Keratinocyte (primary cell): ENCODE measurements around a stretch of chr17.

GRCh38 chr17:215358-216055 lies 34.1 kb upstream of the DOC2B start:
CAGE:
- cytosol, long polyA minus RNA = no peak
- cytosol, long polyA plus RNA = no peak
- long polyA plus RNA = no peak
- nucleus, long polyA minus RNA = no peak
- nucleus, long polyA plus RNA = no peak

DNA sequence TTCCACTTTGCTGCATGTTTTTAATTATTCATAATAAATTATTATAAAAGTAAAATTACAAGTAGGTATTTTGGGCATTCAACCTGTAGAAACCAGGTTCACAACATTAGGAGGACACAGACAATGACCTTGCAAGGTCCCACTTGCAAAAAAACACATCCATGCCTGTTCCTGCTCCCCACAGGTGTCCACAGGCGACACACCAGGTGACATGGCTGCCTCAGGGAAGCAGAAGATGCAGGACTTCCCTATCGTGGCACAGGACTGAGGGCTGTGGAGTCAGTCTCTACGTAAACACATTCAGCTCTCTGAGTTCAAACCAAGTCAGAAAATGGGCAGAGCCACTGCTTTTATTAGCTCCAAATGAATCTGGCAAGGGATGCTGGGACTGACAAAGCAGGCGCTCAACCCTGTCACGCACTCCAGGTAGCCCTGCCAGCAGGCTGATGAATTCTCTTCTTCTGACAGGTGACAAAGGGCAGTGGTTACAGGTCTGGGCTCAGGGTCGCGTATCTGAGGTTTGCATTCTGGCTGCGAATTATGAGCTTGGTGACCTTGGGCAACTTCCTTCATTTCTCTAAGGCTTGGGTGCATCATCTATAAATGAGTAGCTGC lies 9.5 kb downstream of the RPH3AL start:
CAGE:
- cytosol, long polyA minus RNA = no peak
- cytosol, long polyA plus RNA = no peak
- long polyA plus RNA = no peak
- nucleus, long polyA minus RNA = no peak
- nucleus, long polyA plus RNA = no peak

GRCh38 chr17:418350-418697 lies 8.2 kb downstream of the C17orf97 start:
CAGE:
- cytosol, long polyA minus RNA = no peak
- cytosol, long polyA plus RNA = no peak
- long polyA plus RNA = no peak
- nucleus, long polyA minus RNA = no peak
- nucleus, long polyA plus RNA = no peak

CAGE:
- cytosol, long polyA minus RNA = no peak
- cytosol, long polyA plus RNA = no peak
- long polyA plus RNA = no peak
- nucleus, long polyA minus RNA = no peak
- nucleus, long polyA plus RNA = no peak
Observed at GRCh38 chr17:423219-423477, 13.0 kb downstream of the C17orf97 start.

GRCh38 chr17:751110-751951 lies 733 bp downstream of the GEMIN4 start:
CAGE:
- cytosol, long polyA minus RNA = no peak
- cytosol, long polyA plus RNA = no peak
- long polyA plus RNA = no peak
- nucleus, long polyA minus RNA = no peak
- nucleus, long polyA plus RNA = no peak

DNA sequence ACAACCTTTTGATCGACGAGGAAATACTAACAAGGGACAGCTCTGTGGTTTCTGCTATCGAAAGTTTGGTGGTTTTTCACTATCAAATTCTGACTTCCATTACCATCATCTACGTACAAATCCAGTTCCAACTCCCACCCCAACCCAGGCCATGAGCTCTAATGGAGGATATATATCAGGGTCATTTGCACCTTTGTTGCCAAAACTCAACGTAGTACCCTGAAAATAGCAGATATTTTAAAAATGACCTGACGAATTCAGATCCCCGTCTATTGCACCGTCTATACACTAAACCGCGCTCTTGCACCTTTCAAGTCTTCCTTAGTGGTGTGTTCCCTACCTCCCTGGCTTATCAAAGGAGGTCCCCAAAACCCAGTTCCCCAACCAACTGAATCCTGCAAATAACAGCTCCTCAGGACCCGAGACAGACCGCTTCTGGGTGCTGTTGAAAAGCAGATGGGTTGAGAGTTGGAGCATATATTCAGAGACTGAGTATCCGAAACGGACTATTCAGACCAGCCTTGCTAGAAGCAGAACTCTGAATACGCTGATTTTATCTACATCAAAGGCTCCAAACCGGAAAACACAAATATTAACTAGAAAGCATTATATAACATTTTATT lies 732 bp downstream of the GLOD4 start:
CAGE:
- cytosol, long polyA minus RNA = no peak
- cytosol, long polyA plus RNA = no peak
- long polyA plus RNA = no peak
- nucleus, long polyA minus RNA = no peak
- nucleus, long polyA plus RNA = no peak

GRCh38 chr17:890880-891523 lies 88.6 kb downstream of the NXN start:
CAGE:
- cytosol, long polyA minus RNA = no peak
- cytosol, long polyA plus RNA = no peak
- long polyA plus RNA = no peak
- nucleus, long polyA minus RNA = no peak
- nucleus, long polyA plus RNA = no peak

GRCh38 chr17:948226-948626 lies 31.4 kb downstream of the NXN start:
CAGE:
- cytosol, long polyA minus RNA = no peak
- cytosol, long polyA plus RNA = no peak
- long polyA plus RNA = no peak
- nucleus, long polyA minus RNA = no peak
- nucleus, long polyA plus RNA = no peak

GRCh38 chr17:954565-955093 lies 24.9 kb downstream of the NXN start:
CAGE:
- cytosol, long polyA minus RNA = no peak
- cytosol, long polyA plus RNA = no peak
- long polyA plus RNA = no peak
- nucleus, long polyA minus RNA = no peak
- nucleus, long polyA plus RNA = no peak

GRCh38 chr17:970370-970946 lies 9.1 kb downstream of the NXN start:
CAGE:
- cytosol, long polyA minus RNA = no peak
- cytosol, long polyA plus RNA = no peak
- long polyA plus RNA = no peak
- nucleus, long polyA minus RNA = no peak
- nucleus, long polyA plus RNA = no peak

GRCh38 chr17:974961-975731 lies 4.4 kb downstream of the NXN start:
CAGE:
- cytosol, long polyA minus RNA = no peak
- cytosol, long polyA plus RNA = no peak
- long polyA plus RNA = no peak
- nucleus, long polyA minus RNA = no peak
- nucleus, long polyA plus RNA = no peak

CAGE:
- cytosol, long polyA minus RNA = no peak
- cytosol, long polyA plus RNA = no peak
- long polyA plus RNA = no peak
- nucleus, long polyA minus RNA = no peak
- nucleus, long polyA plus RNA = no peak
Observed at GRCh38 chr17:1038794-1039992, 42.3 kb downstream of the TIMM22 start.

DNA sequence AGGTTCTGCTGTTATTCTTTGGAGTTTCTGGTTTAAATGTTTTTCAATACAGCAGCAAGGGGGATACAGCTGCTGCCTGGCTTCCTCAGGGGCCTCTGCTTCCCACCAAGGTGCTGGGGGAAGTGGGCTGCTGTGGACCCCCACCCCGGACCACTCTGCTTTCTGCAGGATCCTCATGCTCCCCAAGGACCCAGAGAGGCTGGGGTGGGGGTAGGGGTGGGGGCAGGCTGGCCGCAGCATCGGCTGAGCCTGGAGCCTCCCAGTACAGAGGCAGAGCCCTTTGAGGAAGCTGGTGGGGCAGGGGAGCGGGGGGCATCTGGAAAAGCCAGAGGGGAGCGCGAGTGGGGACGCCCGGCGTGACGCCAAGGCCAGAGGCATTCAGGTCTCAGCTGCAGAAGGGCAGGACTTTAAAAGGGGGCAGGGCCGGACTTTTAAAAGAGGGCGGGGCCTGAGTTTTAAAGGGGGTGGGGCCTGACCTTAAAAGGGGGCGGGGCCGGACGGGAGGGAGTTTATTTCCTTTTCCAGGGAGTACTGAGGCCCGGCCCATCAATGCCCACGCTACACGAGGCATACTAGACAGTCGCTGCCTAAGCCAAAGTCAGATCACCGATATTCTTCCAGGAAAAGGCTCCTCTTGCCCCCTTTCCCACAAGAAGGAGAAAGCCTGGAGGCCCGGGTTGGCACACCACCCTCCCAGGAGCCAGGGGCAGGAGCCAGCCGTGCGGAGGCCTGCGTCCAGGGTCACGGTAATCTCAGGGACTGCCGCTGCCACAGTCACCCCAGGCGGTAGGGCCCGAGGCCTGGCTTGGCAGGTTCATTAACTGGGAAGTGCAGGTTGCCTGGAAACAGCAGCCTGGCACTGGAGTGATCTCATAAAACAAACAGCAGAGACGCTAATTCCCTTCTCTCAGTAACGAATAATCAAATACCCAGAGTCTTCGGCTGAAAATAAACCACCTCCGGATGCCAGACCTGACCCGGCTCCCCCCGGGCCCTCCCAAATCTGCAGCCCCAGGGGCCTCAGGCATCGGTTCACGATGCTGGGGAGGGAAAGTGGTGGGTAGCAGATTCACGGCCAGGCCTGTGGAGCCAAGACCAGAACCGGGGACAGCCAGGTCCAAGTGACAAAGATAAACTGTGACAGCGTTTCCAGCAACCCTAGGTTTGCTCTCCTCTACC lies 90.6 kb downstream of the TIMM22 start:
CAGE:
- cytosol, long polyA minus RNA = no peak
- cytosol, long polyA plus RNA = no peak
- long polyA plus RNA = no peak
- nucleus, long polyA minus RNA = no peak
- nucleus, long polyA plus RNA = no peak

DNA sequence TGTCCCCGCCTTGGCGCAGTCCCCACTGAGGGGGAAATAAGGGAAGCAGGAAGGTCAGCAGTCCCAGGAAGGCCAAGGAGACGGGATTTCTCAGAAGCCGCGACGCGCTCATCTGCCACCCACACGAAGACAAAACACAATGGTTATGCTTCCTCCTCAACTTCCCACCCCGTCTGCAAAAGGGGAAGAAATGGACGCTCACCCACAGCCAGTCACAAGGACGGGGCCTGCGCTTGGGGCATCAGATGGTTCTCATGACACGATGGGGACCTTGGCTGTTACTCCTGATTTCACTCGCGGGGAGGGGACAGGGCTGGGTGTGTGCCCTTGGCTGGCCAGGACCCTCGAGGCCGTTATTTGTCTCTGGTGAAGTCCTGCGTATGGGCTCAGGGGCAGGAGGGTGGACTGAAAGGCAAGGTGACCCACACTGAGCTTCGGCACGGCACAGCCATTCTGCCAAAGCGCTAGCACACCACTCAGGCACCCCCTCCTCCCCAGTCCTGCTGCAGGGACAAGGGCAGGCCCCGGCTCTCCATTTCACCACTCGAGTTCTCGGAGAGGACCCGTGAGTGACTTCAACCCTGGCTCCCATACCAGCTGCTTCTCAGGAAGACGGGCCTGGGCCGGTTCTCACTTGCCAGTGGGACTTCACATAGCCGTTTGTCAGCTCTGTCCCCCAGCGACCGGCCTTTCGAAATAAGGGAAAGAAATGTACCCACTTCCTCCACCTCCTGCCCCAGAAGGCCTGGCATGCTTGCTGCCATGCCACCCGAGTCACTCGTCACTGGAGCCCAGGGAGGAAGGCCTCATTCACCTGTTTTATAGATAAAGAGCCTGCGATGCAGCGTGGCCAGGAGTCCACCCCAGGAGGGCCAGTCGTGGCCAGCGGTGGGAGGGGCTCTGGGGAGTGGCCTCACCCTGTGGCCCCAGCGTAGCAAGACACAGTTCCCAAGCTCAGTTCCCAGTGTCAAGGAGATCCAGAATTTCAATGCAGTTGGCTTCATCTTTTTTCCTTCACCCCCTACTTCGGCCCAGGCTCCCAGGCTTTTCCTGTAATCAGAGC lies 84.4 kb downstream of the ABR start:
CAGE:
- cytosol, long polyA minus RNA = no peak
- cytosol, long polyA plus RNA = no peak
- long polyA plus RNA = no peak
- nucleus, long polyA minus RNA = no peak
- nucleus, long polyA plus RNA = no peak

DNA sequence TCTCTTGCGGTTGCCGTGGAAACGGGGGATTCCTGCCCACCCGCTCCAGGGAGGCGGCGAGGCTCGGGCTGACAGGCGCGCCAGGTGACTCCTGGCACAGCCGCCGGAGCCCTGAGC lies 71.3 kb downstream of the ABR start:
CAGE:
- cytosol, long polyA minus RNA = no peak
- cytosol, long polyA plus RNA = no peak
- long polyA plus RNA = no peak
- nucleus, long polyA minus RNA = no peak
- nucleus, long polyA plus RNA = no peak

CAGE:
- cytosol, long polyA minus RNA = no peak
- cytosol, long polyA plus RNA = no peak
- long polyA plus RNA = no peak
- nucleus, long polyA minus RNA = no peak
- nucleus, long polyA plus RNA = no peak
Observed at GRCh38 chr17:1186716-1187763, 7.3 kb upstream of the ABR start.

CAGE:
- cytosol, long polyA minus RNA = no peak
- cytosol, long polyA plus RNA = no peak
- long polyA plus RNA = no peak
- nucleus, long polyA minus RNA = no peak
- nucleus, long polyA plus RNA = no peak
Observed at GRCh38 chr17:1371117-1371636, 28.8 kb downstream of the YWHAE start.

GRCh38 chr17:1397539-1398494 lies 2.2 kb downstream of the YWHAE start:
CAGE:
- cytosol, long polyA minus RNA = no peak
- cytosol, long polyA plus RNA = no peak
- long polyA plus RNA = no peak
- nucleus, long polyA minus RNA = no peak
- nucleus, long polyA plus RNA = no peak

GRCh38 chr17:1455060-1455794 lies 805 bp downstream of the CRK start:
CAGE:
- cytosol, long polyA minus RNA = no peak
- cytosol, long polyA plus RNA = no peak
- long polyA plus RNA = no peak
- nucleus, long polyA minus RNA = no peak
- nucleus, long polyA plus RNA = no peak

DNA sequence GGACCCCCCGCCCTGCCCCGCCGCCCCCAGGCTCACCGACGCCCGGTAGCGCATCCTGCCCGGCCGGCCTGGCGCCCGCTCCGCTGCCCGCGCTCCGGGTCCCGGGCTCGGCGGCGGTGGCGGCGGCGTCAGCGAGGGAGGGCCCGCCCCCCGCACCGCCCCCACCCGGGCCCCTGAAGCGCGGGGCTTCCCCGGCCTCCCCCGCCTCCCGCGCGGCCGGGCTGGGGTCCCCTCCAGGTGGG lies 6.9 kb downstream of the MYO1C start:
CAGE:
- cytosol, long polyA minus RNA = no peak
- cytosol, long polyA plus RNA = no peak
- long polyA plus RNA = start-site peak on the minus strand centred at position 88 of the sequence, 19 bp wide, 142 and 42 reads in 2 replicates
- nucleus, long polyA minus RNA = no peak
- nucleus, long polyA plus RNA = no peak